Bile duct (tissue), 1 donor: ENCODE measurements around a stretch of chr9.

DNA sequence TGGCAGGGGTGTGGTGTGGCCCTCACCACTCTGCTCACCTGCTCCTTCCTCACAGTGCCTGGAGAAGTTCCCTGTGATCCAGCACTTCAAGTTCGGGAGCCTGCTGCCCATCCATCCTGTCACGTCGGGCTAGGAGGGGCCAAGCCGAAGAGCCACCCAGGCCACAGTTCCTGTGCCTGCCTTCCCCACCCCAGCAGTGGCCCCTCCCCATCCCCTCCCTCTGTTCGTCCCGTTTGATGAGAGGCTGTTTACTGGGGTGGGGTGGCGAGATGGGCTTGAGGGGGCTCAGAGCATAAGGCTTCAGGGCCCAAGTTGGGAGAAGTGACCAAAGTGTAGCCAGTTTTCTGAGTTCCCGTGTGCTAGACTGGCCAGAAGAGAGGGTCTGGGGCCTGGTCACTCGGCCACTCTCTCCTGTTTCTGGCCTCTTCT is 30.7 kb downstream of the IER5L start:
- PRO-cap: no peak

DNA sequence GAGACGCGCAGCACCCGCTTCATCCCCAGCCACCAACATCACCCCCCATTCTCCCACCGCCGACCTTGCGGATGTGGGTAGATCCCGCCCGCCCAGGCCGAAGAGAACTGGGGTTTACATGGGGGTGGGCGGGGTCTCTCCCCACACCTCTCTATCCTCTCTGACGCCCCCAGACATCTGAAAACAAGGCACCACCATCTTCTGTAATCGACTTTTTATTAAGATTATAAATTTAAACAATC is 2.8 kb downstream of the IER5L start:
- PRO-cap: no peak

DNA sequence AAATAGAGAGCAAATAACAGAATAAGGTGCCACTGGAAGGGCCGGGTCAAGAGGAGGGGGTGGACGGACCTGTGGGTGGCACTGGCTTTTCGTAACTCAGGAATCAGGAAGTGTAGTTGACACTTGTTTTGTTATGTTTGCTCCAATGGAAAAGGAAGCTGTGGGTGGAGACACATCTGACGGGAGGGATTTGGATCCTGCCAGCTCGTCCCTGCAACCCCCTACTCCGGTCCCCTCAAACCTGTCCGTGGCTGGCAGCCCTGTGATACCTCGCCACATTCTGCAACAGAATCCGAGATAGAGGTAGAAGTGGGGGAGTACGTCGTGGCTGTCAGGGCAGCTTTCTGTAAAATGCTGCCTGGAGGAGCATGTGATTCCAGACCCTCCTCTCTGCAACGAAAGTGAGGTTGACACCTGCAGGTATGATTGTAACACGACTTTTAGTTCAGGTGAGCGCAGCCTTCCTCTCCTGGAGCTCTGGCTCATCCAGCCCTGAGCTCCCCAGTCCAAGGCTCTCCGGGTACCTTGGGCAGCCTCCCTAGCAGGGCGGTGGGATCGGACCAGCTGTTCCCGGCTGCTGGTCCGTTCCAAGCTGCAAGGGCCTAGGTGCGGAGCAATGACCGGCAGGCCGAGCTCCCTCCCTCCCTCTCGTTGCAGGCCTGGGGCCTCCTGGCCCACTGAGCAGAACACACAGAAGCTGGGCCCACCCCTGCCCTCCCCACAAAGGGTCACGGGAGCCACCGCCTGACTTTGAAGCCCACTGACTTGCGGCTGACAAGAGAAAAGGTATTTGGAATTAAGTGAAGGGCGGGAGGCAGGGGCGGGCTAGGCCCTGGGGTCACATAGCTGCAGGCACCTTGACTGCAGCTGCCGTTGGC is 104.5 kb upstream of the IER5L start:
- PRO-cap: bidirectional peak, plus-strand start at position 145 of the sequence, minus-strand start at position 104 of the sequence

- PRO-cap: no peak
Measured at GRCh38 chr9:129322346-129322834, 144.3 kb upstream of the IER5L start.

GRCh38 chr9:129404977-129405465 is 215.9 kb downstream of the C9orf50 start:
- PRO-cap: no peak

DNA sequence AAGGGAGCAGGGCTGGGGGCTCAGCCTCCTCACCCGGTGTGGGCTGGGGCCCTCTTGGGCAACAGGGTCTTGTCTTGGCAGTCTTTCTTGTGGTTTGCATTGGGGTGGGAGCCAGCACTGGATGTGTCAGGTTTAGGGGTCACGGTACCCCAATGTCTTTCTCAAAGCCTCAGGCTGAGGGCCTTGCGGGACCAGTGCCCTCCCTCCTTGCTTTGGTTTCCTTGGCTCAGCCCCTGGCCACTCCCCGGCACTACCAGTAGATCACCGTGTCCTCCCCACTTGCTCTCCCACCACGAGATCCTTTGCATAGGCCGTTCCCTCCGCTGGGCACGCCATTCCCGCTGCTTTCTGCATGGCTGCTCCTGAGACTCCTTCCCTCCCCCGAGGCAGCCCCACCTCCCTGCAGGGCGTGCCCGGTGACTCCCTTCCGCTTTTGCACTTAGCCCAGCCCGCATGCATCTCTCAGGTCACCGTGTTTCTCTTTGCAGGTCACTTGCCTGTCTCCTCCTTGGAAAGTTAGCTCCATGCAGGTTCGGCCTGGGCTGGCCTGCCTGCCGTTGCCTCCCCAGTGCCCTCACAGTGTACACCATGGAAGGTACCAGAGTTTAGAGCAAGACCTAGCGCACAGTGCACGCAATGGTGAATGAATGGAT is 214.6 kb downstream of the C9orf50 start:
- PRO-cap: no peak

DNA sequence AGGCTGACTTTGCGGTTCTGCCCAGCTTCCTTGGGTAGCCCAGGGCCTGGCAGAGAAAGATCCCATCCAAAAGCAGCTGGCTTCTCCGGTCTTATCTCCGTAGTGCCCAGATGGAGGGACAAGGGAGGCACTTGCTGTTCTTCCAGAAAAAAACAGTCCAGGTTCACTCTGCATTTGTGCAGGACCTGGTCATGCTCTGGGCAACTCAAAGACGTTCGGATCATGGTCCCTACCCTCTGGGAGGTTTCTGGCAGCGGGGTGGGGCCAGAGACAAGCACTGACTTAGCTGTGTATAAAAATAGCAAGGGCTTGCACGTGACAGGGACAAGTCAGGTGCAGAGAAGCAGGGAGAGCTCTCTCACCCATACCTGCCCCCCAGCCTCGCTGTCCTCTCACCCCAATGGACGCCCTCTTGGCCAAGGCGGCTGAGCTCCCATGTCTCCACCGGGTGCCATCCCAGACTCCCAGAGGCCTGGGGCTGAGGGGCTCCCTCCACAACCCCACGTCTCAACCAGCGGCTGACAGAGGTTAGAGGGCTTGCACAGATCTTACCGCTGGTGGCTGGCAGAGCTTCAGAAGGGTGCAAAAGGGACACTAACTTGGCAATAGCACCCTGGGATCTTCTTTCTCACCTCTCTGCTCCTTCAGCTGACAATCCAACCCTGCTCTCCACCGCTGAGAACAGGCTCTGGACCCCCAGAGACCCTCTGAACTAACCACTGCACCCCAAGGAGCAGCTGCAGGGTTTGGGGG is 212.0 kb downstream of the C9orf50 start:
- PRO-cap: bidirectional peak, plus-strand start at position 321 of the sequence, minus-strand start at position 207 of the sequence

GRCh38 chr9:129413871-129414076 is 207.1 kb downstream of the C9orf50 start:
- PRO-cap: bidirectional peak, plus-strand start at chr9:129413915, minus-strand start at chr9:129413681

- PRO-cap: no peak
Measured at GRCh38 chr9:129414077-129414314, 206.9 kb downstream of the C9orf50 start.

- PRO-cap: no peak
Measured at GRCh38 chr9:129442020-129442419, 178.9 kb downstream of the C9orf50 start.

- PRO-cap: unidirectional peak, minus-strand start at chr9:129490092; bidirectional peak, plus-strand start at chr9:129490509, minus-strand start at chr9:129490342
Measured at GRCh38 chr9:129489843-129490559, 130.9 kb downstream of the C9orf50 start.

GRCh38 chr9:129490560-129490963 is 130.3 kb downstream of the C9orf50 start:
- PRO-cap: bidirectional peak, plus-strand start at chr9:129490822, minus-strand start at chr9:129490713

GRCh38 chr9:129499945-129500584 is 120.8 kb downstream of the C9orf50 start:
- PRO-cap: bidirectional peak, plus-strand start at chr9:129500420, minus-strand start at chr9:129500428; bidirectional peak, plus-strand start at chr9:129500496, minus-strand start at chr9:129500482

DNA sequence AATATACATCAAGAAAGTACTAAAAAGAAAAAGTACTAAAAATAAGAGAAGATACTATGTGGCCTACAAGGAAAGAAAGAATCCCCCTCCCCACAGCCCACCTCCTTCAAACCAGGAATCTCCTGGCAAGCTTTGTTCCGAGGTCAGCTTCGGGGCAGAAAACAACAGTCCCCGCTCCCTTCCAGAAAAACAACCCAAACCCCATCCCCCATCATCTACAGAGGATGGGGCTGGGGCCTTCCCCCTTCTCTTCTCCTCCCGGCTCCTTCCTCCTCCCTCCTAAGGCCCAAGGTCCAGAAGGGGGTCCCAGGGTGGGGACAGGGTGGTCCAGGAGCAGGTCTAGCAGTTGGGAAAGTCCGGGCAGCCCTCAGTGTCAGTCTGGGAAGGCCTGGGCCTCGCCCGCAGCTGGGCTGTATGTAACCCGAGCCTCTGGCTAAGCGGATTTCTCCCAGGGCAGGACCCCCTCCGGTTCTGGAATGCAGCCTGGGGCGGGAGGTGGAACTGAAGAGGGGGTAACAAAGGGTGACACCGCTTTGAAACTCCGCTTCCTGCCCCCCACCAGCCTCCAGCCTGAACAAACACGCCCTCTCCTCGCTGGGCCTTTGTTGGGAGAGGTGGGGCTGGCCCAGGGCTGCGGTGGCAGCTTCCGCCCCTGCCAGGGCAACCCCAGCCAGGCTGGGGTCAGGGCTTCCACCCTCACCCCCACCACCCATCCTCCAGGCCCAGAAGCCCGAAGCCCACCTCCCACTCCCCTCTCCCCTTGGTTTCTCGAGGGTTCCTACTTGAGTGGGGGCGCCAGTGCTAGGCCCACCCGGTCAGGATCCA is 63.6 kb downstream of the C9orf50 start:
- PRO-cap: bidirectional peak, plus-strand start at position 605 of the sequence, minus-strand start at position 407 of the sequence

DNA sequence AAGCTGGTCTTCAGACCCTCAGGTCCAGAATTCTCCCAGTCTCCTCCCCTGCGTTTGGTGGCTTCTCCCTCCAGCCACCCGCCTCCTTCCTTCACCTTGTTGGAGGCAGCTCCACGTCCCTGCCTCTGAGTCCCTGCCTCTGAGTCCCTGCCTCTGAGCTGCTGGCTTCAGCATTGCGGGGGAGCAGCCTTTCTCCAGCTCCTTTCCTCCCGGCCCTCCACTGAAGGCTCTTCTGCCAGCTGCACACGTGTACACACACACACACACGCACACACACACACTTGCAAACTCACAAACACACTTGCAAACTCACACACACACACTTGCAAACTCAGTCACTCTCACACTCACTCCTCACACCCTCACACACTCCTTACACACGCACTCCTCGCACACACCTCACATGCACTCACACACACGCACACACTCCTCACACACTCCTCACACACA is 45.1 kb downstream of the C9orf50 start:
- PRO-cap: bidirectional peak, plus-strand start at position 224 of the sequence, minus-strand start at position 127 of the sequence

DNA sequence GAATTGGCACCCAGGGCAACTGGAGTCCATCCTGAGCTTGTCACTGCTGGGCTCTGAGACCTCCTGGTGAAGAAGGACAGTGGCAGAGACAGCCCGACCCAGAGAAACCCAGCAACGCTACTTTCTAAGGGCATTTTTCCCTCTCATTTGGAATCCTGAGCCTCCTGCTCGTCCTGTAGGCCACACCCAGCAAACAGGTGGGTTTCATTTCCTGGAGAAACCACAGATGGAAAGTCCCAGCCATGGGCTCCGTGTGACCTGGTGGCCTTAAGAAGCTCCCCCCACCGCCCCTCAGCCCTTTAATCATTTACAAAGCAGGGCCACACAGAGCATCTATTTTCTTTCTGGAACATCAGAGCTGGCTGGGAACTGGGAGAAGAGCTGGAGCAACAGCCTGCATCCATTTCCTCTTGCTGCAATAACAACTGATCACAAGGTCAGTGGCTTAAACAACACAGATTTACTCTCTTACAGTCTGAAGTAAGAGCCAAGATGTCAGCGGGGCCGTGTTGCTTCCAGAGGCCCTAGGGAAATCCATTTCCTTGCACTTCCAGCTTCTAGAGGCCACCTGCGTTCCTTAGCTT is 40.7 kb downstream of the C9orf50 start:
- PRO-cap: bidirectional peak, plus-strand start at position 355 of the sequence, minus-strand start at position 149 of the sequence

DNA sequence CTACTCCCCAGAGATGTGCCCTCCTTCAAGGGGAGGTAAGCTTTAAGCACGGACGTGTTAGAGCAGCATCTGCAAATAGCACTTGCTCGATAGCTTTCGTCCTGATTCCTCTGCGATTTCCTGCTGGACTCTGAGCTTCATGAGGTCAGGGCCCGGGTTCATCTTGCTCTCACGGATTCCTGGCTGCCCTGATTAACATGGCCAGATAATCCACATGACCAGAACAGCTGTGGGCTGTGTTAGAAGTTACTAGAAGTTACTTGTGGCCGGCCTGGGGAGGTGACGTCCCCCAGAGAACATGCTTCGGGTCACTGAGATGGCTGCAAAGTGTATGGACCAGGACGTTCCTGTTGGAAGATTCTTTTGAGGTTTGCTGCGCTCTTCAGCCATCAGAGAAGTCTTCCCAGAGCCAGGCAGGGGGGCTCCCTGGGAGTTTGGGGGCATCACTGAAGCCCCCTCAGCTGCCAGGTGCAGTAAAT is 14.4 kb downstream of the C9orf50 start:
- PRO-cap: bidirectional peak, plus-strand start at position 292 of the sequence, minus-strand start at position 111 of the sequence

GRCh38 chr9:129626662-129627393 is 865 bp downstream of the NTMT1 start:
- PRO-cap: no peak

GRCh38 chr9:129632960-129633973 is 7.3 kb downstream of the NTMT1 start:
- PRO-cap: no peak

DNA sequence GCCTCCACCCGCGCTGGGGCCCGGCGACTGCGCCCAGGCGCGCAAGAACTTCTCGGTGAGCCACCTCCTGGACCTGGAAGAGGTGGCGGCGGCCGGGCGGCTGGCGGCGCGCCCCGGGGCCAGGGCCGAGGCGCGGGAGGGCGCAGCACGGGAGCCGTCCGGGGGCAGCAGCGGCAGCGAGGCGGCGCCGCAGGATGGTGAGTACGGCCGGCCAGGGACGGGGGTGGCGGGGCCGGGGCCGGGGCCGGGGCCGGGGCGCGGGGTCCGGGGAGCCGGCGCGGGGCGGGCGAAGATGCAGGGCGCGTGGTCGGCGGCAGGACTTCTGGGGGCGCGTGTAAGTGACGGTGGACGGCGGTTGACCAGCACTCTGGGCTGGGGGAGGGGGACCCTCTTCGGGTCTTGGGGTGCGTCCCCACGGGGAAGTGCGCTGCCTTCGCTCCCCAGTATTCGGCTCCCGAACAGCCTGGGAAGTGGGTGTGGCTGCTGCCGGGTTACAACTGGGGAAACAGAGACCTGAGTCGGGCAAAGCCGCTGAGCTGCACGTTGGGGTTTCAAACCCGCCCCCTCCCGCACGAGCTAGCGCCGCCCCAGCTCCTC is 581 bp downstream of the PRRX2 start:
- PRO-cap: no peak